ENCODE data around the gene KCTD3.

DNA sequence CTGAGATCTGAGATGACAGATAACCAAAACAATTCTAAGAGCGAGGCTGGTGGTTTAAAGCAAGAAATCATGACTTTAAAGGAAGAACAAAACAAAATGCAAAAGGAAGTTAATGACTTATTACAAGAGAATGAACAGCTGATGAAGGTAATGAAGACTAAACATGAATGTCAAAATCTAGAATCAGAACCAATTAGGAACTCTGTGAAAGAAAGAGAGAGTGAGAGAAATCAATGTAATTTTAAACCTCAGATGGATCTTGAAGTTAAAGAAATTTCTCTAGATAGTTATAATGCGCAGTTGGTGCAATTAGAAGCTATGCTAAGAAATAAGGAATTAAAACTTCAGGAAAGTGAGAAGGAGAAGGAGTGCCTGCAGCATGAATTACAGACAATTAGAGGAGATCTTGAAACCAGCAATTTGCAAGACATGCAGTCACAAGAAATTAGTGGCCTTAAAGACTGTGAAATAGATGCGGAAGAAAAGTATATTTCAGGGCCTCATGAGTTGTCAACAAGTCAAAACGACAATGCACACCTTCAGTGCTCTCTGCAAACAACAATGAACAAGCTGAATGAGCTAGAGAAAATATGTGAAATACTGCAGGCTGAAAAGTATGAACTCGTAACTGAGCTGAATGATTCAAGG lies 38.8 kb downstream of the CENPF start:
- PRO-cap, 3 experiments = no peak in any of the 3 experiments
- RAMPAGE, long total RNA = no peak
- RRBS, 2 experiments = no CpG with 5 or more reads among the region's 5 CpGs

GRCh38 chr1:214645202-214646403 lies 42.6 kb downstream of the CENPF start:
- PRO-cap, 3 experiments = no peak in any of the 3 experiments
- RAMPAGE, long total RNA = no peak
- RRBS, 2 experiments = no CpG with 5 or more reads among the region's 16 CpGs

- PRO-cap, 3 experiments = no peak in any of the 3 experiments
- RAMPAGE, long total RNA = no peak
- RRBS, 2 experiments = no CpG with 5 or more reads among the region's 18 CpGs
These were observed 911 bp upstream of the KCNK2 start for GRCh38 chr1:215081621-215082031.

- PRO-cap, 3 experiments = peak in 3 of 3 experiments; most common plus-strand start chr1:215567375 (in 2); most common minus-strand start chr1:215567178 (in 1)
- RAMPAGE, long total RNA = no peak
- RRBS, 2 experiments = no CpG with 5 or more reads among the region's 44 CpGs
These were observed at the start of gene KCTD3 for GRCh38 chr1:215566812-215567531. TSS of gene KCTD3 (plus strand) at chr1:215567304.

DNA sequence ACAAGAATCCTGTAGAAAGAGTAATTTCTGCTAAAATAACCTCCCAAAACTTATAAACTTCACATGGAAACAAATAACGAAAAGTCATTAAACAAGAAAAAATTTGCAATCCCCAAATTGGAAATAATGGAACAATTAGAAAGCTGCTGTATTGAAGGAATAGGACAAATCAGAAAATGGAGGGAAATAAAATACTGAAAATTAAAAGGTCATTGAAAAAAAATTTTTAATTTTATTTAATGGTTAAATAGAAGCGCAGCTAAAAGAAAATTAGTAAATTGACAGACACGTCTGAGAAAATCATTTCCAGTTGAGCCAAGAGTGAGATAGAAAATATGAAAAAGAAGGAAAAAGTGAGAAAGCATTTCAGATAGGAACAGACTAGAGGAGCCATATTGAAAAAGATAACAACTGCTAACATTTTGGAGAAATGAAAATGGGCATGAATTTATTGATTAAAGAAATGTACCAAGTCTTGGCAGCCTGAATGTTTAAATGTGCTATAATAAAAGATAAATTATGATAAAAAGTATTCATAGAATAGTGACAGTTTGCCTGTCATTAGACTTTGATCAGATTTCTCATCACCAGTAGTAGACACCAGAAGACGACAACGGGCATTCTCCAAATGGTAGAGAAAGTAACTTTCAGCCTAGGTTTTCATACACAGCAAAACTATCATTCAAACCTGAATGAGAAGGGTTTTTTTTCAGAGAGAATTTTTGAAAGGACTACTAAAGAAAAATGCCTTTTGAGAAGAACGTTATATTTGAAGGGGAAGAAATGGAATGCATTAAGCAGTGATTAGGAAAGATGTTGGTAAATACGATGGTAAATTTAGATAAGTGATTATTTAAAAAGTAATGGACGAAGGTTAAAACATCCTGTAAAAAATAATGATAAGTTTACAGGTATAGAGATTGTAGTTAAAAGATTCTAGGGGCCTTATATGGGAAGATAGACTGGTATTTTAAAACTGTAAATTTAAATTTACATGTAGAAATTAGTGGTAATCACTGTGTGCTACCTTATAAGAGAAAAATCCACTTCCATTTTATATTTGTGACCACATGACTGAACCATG lies 31.7 kb downstream of the KCTD3 start:
- PRO-cap, 3 experiments = no peak in any of the 3 experiments
- RAMPAGE, long total RNA = no peak
- RRBS, 2 experiments = no CpG with 5 or more reads among the region's 8 CpGs

DNA sequence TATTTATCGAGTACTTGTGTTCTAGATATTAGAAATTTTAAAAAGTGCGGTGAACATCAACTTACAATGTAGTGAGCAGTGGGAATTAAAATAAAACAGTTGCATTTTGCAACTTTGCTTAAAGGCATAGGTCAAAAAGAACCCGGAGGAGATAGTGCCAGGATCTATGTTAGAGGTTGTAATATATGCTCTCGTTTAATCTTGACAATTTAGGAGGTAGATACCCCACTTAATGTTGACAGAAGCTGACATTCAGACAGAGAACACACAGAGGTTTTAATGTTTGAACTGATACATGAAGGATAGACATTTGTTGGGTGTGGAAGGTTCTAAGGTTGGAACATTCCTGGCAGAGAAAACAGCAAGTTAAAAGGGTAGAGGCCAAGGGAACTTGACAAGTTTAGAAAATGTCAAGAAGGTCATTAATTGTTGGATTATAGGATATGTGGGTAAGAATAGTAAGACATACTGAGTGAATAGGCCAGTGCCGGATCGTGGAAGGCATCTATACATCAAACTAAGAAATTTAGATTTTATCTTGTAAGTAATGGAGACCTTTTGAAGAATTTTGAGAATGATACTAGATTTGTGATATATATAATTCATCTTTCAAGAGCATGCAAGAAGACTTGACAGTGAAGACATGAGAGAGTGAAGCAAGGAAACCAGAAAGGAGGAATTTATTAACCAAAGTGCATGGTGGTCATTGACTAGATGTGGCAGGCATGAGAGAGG lies 42.0 kb downstream of the KCTD3 start:
- PRO-cap, 3 experiments = no peak in any of the 3 experiments
- RAMPAGE, long total RNA = no peak
- RRBS, 2 experiments = no CpG with 5 or more reads among the region's 6 CpGs

GRCh38 chr1:215643679-215644344 lies 76.7 kb downstream of the KCTD3 start:
- PRO-cap, 3 experiments = no peak in any of the 3 experiments
- RAMPAGE, long total RNA = no peak
- RRBS, 2 experiments = no CpG with 5 or more reads among the region's 3 CpGs

DNA sequence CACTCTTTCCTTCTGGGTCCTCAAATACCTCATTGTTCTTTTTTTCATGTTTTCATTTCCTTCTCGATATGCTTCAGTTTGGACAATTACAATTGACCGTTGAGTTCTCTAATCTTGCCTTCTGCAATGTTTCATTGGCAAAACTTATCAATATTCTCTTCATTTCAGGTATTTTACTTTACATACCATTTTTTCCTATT lies 261.2 kb downstream of the USH2A start:
- PRO-cap, 3 experiments = no peak in any of the 3 experiments
- RAMPAGE, long total RNA = no peak
- RRBS, 2 experiments = no CpG with 5 or more reads among the region's 2 CpGs

DNA sequence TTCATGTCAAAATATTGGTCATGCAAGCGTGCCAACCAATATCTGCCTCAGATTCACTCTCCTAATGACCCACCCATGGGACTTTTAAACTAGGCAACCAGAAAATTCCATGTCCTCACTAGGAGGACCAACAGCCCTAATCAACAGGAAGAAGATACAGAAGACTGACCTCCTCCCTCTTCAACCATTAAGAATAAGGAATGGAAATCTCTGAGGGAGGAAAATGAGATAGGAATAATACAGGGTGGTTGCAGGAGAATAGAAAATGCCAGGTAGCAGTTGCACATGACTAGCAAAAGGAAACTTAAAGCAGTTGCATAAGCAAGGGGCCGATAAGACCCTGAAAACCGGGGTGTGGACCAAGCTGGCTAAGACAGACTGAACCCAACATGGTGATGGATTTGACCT lies 61.0 kb upstream of the USH2A start:
- PRO-cap, 3 experiments = no peak in any of the 3 experiments
- RAMPAGE, long total RNA = no peak
- RRBS, 2 experiments = no CpG with 5 or more reads among the region's 3 CpGs

DNA sequence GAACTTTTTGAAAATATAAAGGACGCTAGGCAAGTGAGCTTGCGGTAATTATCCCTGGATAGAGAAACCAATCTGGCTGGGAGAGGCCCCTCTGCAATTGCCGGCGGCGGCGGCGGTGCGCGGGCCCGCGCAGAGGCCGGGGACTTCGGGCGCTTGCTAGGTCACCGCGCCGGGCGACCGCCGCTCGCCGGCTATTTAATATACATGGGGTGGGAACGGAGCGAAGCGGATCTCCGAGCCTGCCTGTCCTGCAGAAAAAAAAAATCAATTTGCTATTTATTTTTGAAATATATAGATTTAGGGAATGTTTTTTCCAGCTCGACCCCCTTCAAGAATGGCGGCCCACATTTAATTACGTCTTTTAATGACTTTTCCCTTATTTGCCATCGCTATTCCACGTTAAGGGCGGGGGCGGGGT lies 416.4 kb upstream of the ESRRG start:
- PRO-cap, 3 experiments = no peak in any of the 3 experiments
- RAMPAGE, long total RNA = no peak
- RRBS, 2 experiments = 12 to 30% methylated on average over 10 of the region's 33 CpGs

DNA sequence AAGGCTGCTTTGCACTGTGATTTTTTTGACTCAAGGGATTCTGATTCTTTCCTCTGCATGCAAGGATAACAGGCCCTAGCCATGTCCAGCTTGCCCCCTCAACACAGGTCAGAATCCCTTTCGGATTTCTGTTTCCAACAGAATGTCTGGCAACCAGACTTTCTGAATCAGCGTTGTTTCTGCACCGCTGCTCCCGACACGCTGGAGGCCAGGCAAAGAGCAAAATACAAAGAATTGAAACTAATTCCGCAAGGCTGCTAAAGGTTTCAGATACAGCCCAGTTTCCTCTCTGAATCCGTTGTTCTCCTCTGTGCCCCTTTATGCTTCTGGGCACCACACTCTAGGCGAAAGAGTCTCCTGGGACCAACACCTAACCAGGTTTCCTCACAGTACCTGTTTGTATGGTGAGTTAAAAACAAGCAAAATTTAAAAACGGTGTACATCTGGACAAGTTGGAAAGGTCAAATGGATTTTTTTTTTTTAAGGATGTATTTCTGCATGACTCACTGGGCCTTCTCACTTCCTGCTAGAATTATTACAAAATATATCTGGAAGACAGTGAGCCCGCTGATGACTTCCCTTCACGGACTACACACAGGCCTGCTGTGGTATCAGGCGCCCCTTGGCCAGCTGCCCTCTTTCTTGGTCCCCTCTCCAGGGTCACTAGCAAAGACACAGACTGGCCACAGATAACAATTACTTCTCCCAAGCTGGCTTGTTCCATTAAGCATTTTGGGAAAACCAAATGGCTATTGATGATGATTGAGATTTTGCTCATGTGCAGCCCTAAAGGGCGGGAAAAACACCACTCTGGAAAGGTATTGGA lies 118.3 kb downstream of the TGFB2 start:
- PRO-cap, 3 experiments = no peak in any of the 3 experiments
- RAMPAGE, long total RNA = no peak
- RRBS, 2 experiments = no CpG with 5 or more reads among the region's 13 CpGs

GRCh38 chr1:218585266-218585994 lies 240.3 kb downstream of the TGFB2 start:
- PRO-cap, 3 experiments = no peak in any of the 3 experiments
- RAMPAGE, long total RNA = no peak
- RRBS, 2 experiments = no CpG with 5 or more reads among the region's 8 CpGs

- PRO-cap, 3 experiments = no peak in any of the 3 experiments
- RAMPAGE, long total RNA = no peak
- RRBS, 2 experiments = no CpG with 5 or more reads among the region's 11 CpGs
These were observed 329.1 kb downstream of the TGFB2 start for GRCh38 chr1:218674185-218674785.

- PRO-cap, 3 experiments = no peak in any of the 3 experiments
- RAMPAGE, long total RNA = no peak
- RRBS, 2 experiments = no CpG with 5 or more reads among the region's 6 CpGs
These were observed 116.0 kb downstream of the SLC30A10 start for GRCh38 chr1:219812356-219812810.

GRCh38 chr1:220219999-220220520 lies 52.2 kb downstream of the RAB3GAP2 start:
- PRO-cap, 3 experiments = no peak in any of the 3 experiments
- RAMPAGE, long total RNA = no peak
- RRBS, 2 experiments = no CpG with 5 or more reads among the region's 12 CpGs

DNA sequence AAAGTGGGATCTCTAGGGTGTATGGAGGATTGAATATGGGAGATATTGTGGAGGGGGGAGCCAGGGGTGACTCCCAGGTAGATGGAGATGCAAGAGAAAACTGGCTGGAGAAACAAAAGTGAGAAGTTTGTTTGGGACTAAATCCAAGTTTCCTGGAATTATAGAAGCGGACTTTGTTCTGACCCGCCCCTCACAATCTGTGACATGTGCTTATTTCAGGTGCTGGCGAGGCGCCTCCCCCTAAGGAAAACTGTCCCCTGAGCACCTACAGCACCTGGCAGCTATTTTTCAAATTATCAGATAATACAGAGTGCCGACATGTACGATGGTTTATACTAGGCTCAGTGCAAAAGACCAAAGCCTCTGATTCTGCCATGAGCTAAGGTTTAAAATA lies 13.9 kb downstream of the MTARC2 start:
- PRO-cap, 3 experiments = no peak in any of the 3 experiments
- RAMPAGE, long total RNA = no peak
- RRBS, 2 experiments = no CpG with 5 or more reads among the region's 6 CpGs

DNA sequence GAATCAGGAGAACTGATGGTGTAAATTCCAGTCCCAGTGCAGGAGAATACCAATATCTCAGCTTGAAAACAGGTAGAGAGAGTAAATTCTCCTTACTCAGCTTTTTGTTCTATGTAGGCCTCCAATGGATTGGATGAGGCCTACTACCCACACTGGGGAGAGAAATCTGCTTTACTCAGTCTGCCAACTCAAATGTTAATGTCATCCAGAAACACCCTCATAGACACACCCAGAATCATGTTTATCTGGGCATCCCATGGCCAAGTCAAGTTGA lies 7.0 kb upstream of the HLX start:
- PRO-cap, 3 experiments = no peak in any of the 3 experiments
- RAMPAGE, long total RNA = no peak

DNA sequence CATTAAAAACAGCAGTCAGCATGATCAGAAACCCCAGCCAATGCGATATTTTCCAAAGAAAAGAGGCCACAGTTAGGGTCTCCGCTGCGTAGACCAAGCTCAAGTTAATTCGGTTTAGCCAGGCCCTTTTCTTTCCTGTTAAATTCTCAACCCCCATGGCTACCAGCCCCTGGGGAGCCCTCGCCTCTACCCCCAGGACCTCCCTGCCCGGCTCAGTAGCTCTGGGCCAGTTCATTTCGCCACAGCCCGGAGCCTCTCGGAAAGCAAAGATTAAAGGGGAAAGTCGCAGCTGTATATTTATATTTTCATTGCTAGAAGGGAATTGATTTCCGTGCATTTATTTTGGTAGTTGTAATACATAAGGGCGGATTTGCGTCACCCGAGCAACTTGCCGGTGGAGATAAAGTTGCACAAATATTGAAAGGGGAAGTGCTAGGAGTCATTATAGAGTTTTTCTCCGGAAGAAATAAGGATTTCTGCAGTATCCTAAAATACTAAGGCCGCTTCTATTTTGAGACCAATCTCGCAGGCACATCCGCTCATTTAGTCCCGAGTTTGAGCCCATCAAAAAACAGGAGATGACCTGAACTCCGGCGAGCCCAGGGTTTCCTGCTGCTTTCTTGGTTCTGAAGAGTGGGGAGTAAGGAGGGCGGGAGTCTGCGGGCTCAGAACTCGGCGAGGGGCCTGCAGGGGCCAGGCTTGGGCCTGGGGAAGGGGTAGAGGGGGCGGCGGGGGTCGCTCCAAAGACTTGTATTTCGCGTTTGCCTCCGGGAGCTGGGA lies 2.7 kb upstream of the HLX start:
- PRO-cap, 3 experiments = peak in 2 of 3 experiments; most common plus-strand start position 567 of the sequence (in 1); most common minus-strand start position 259 of the sequence (in 1)
- RAMPAGE, long total RNA = no peak
- RRBS, 2 experiments = 39 to 62% methylated on average over 5 to 9 of the region's 32 CpGs

DNA sequence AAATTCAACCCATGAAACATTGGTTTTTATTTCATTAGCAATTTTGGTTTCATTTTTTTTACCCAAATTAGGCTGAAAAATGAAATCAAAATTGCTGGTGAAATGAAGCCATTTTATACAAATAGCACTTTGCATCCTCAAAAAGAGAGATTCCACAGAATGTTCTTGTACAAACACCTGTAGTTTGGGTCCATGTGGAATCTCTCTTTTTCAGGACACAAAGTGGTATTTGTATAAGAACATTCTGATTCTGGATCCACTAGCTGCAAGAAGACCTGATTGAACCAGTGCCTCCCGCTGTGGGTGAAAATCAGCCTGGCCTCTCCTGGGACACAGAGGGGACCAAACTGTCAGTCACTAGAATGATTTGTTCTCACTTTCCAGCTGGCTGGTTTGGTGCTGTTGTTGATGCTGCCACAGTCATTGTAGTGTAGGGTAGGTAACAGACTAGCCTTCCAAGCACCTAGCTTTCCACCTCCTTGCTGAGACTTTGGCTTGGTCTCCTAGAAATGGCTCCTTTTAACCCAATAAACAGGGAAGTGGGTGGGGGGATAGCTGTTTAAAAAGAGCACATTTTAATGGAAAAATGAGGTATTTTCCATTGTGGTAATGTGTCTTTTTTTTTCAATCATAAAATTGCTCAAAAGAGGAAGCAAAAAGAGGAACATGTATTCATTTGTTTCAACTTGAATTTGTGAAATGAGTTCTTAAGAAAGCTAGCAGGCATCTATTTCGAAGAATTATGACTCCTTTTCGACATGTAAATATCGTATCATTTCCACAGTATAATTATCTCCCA lies 189.9 kb downstream of the HLX start:
- PRO-cap, 3 experiments = no peak in any of the 3 experiments
- RAMPAGE, long total RNA = no peak
- RRBS, 2 experiments = no CpG with 5 or more reads among the region's 4 CpGs

- PRO-cap, 3 experiments = no peak in any of the 3 experiments
- RAMPAGE, long total RNA = no peak
- RRBS, 2 experiments = no CpG with 5 or more reads among the region's 3 CpGs
These were observed 121.4 kb downstream of the DUSP10 start for GRCh38 chr1:221620345-221621012.

Measured in skeletal muscle tissue (tissue), 7 donors.